A673 (cell line): ENCODE results near the gene RNF32.

GRCh38 chr7:154184121-154184737 is 132.0 kb downstream of the DPP6 start:
- PRO-cap: no peak

DNA sequence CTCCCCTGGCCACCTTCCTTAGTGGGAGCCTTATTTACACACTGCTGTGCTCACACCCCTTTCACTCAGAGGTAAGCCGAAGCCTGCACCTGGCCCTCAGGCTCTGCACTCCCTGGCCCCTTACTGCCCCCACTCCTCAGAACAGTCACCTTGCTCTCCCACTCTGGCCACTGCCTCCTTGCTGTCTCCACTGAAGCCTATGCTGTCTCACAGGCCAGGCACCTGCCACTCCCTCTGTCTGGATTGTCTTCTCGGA is 390.7 kb downstream of the DPP6 start:
- PRO-cap: no peak

DNA sequence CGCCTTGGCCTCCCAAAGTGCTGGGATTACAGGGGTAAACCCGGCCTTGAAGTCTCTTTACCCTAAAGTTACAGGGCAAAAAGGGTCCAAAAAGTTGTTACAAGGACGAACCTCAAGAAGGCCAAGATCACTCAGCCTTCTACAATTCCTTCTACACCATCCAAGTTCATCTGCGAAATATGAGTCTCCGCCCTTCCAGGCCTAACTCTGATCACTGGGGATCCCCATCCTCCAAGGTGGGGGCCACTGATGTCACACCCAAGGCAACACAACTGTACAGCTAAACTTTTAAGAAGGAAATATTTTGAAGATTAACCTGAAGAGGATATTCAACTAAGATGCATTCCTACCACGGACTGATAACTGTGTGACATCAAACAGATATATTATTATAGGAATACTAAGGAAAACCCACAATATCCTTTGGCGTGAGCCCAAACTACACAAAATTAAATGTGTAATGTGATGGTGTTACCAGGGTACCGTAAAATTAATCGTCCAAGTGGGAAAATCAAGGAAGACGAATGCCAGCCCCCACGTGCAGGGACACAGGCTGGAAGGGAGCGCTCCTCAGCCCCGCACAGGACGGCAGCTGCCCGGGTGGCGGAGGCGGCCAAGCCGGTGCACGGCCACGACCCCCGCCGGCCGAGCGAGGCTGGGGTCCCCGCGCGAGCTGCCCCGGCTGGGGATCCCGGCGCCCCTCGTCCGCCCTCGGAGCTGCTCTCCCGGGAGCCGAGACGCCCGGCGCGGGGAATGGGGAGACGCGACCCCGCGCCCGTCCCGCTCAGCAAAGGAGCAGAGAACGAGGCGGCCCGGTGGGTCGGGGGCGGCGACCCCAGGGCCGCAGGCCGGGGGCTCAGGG is 949 bp downstream of the PAXIP1 start:
- PRO-cap: no peak

GRCh38 chr7:155208878-155209540 is 88.7 kb upstream of the INSIG1 start:
- PRO-cap: no peak

DNA sequence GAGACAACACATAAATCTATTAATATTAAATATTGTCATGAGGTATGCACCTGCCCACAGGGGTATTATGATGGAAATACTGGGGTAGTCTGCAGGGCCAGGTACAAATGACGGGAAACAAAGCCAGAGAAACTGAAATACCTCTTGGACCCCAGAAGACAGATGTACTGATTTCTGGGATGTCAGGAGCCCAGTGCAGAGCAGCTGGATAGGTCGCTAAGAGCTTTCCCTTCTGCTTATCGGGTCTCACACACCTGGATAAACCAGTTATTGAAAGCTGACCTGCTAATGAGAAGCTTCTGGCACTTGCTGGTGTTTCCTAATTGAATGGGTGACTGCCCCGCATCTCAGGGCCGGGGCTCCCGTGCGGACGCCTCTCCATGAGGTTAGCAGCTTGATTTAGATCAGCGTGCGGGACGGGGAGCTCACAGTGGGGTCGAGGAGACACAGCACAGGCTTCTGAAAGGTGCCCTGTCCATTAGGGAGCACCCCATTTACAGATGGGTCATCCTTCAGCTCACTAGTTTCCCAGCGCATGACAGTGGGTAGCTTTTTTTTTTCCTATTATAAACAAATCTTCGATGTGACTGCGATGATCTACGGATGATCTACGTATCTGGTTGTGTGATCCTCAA is 1.5 kb upstream of the INSIG1 start:
- PRO-cap: no peak

GRCh38 chr7:155307909-155308235 is 10.2 kb downstream of the INSIG1 start:
- PRO-cap: no peak

- PRO-cap: no peak
Observed at GRCh38 chr7:155644982-155645484, 572 bp downstream of the RBM33 start.

- PRO-cap: no peak
Observed at GRCh38 chr7:155678421-155678882, 34.0 kb downstream of the RBM33 start.

- PRO-cap: no peak
Observed at GRCh38 chr7:155739419-155740179, 72.7 kb downstream of the SHH start.

- PRO-cap: no peak
Observed at GRCh38 chr7:155763491-155764090, 48.7 kb downstream of the SHH start.

GRCh38 chr7:155885471-155886209 is 73.4 kb upstream of the SHH start:
- PRO-cap: no peak

- PRO-cap: no peak
Observed at GRCh38 chr7:156516138-156517164, 124.1 kb upstream of the RNF32 start.

DNA sequence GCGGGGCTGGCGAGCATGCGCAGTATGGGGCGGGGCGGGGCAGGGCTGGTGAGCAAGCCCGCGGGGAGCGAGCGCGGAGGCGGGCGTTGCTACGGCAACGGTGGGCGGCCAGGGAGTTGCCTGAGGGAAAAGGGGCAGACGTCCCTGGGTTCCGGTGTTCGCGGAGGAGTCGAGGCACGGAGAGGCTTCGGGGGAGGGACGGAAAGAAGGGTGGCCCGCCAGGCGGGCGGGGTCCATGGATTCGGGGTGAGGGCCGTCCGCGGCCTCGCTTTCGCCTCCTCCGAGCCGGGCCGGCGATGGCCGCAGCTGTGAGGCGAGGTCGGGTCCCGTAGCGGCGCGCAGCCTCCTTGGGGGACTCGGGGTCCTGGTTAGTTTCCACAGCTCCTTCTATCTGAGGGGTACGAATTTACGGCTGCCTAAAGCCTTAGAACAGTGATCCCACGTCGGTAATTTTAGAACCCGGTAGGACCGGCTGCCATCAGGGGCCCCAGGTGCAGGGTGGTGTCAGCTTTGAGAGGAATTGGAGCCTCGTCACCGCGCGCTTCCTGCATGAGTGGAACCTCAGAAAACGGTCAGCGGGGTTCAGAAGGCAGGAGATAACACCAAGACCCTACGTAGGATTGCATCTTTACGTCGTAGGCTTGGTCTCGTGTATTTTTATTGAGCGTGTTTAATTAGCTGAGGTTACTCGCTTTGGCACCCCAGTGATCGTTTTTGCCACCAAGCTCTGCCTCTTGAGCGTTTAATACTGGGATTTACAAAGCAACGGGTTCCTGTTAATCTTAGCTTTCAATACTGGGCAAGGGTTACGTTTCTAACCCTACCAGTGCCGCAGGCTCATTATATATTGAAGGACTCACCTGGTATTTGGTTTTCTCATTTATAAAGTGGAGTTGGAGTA is at the start of gene RNF32:
TSS of gene RNF32 (plus strand) at position 137 of the 901 bp plus-strand sequence.
- PRO-cap: bidirectional peak, plus-strand start at position 137 of the sequence, minus-strand start outside the sequence

- PRO-cap: no peak
Observed at GRCh38 chr7:156667938-156668823, 27.6 kb downstream of the RNF32 start.

GRCh38 chr7:156682548-156683516 is 42.3 kb downstream of the RNF32 start:
- PRO-cap: no peak

DNA sequence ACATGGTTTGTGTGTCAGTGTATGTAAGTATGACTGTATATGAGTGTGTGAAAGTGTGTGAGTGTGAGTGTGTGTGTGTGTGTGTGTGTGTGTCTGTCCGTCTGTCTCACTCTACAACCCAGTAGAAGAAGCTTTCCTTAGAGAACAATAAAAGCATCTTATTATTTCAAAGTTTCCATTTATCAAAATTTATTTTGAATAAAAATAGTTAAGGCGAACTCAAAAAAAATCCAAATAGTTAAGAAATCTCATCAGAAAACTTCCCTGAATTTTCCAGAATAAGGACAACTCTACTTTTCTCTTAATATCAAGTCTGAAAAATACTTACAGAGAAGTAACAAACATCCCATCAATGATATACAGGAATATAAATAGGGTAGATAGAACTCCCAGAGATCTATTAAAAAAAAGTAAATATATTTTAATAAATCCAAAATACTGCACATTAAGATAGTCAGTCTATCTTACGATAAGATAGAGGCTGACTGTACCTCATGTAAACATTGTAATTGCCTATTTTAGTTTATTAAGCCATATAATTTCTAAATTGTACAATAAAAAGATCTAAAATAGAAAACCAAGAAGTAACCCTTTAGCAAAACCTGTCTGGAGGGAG is 122.3 kb downstream of the RNF32 start:
- PRO-cap: no peak

DNA sequence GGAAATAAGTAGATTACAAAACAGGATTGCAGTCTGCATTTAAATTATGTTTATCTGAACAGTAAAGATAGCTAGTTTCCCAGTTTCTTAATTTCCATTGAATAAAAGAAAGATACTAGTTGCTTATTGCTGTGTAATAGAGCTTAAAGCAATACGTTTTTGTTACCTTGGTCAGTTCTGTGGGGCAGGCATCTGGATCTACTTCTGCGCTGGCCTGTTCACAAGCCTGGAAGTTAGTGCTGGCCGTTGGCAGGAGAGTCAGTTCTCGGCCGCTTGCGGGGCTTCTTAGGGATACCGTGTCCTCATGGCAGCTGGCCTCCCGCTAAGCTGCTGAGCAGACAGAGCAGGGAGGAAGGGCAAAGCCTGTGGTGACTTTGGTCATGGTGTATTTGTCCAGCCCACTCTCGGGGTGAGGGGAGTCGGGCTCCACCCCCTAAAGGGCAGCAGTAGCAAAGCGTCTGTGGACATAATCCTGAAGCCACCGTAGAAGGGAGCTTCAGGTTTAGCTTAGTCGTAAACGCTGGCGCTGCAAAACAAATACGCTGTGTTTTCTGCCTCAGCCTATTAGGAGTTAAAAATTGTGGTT is 12.1 kb downstream of the UBE3C start:
- PRO-cap: no peak

DNA sequence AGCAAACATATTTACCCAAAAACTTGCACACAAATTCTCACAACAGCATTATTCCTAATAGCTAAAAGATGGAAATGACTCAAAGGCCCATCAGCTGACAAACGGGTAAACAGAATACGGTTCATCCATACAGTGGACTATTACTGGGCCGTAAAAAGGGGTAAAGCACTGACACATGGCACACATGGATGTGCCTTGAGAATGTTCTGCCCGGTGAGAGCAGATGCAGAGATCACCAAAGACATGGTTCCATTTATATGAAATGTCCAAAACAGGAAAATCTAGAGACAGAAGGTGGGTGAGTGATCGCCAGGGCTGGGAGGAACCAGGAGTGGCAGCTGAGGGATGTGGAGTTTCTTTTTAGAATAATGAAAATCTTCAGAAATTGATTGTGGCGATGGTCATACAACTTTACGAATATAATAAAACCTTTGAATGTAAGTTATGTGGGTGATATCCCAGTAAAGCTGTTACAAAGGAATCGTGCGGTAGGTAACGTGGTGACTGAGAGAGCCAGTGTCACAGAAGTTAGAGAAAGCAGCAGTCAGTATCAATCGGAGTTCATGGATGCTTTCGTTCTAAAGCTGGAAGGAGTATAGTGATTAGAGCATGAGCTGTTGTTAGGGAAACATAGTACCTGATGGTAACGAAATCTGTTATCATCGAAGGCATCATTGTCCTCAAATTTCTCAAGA is 95.0 kb upstream of the DNAJB6 start:
- PRO-cap: no peak

DNA sequence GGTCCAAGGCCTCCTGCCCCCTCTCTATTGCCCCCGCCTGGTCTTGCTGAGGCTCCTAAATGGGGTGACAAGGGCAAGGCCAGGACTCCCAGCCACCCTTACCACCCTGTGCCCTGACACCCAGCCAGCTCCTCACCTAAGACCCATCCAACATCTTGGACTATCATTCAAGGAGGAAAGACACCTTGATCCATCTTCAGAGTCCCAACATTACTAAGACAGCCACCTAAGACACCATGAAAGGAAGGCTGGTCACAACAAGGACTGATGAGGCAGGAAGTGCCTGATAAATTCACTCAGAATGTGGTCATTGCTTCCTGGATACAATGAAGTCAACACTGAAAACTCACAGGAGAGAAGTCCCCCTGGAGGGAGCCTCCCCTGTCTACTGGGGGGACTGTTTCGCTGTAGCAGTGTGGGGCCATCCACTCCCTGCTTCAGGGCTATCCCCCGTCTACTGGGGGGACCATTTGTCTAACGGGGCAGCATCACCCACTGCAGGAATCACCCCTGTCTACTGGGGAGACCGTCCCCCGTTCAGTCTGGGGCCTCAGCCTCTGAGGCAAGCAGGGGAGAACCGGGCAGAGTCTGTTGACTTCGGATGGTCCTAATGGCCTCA is 60.1 kb upstream of the DNAJB6 start:
- PRO-cap: no peak

GRCh38 chr7:157309864-157310655 is 26.7 kb upstream of the DNAJB6 start:
- PRO-cap: no peak